Neural cell (in vitro differentiated cells): ENCODE measurements around a stretch of chr1.

DNA sequence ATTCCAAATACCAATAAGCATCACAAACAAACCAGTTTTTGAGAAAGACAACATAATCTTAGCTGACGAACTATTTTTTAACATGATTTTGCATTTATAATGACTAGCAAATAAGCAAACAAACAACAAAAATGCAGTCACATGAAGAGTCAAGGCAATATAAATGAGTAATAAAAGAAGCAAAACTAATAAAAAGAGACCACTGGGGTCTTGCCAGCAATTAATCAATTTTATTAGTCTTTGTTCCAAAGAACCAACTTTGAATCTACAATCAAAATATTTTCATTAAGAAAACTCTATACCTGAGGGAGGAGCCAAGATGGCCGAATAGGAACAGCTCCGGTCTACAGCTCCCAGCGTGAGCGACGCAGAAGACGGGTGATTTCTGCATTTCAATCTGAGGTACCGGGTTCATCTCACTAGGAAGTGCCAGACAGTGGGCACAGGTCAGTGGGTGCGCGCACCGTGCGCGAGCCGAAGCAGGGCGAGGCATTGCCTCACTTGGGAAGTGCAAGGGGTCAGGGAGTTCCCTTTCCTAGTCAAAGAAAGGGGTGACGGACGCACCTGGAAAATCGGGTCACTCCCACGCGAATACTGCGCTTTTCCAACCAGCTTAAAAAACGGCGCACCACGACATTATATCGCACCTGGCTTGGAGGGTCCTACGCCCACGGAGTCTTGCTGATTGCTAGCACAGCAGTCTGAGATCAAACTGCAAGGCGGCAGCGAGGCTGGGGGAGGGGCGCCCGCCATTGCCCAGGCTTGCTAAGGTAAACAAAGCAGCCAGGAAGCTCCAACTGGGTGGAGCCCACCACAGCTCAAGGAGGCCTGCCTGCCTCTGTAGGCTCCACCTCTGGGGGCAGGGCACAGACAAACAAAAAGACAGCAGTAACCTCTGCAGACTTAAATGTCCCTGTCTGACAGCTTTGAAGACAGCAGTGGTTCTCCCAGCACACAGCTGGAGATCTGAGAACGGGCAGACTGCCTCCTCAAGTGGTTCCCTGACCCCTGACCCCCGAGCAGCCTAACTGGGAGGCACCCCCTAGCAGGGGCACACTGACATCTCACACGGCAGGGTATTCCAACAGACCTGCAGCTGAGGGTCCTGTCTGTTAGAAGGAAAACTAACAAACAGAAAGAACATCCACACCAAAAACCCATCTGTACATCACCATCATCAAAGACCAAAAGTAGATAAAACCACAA lies 616.5 kb upstream of the NEGR1 start:
- RAMPAGE, long total RNA, result no peak

GRCh38 chr1:74728853-74729052 lies 4.1 kb downstream of the CRYZ start:
- RAMPAGE, long total RNA, result no peak

DNA sequence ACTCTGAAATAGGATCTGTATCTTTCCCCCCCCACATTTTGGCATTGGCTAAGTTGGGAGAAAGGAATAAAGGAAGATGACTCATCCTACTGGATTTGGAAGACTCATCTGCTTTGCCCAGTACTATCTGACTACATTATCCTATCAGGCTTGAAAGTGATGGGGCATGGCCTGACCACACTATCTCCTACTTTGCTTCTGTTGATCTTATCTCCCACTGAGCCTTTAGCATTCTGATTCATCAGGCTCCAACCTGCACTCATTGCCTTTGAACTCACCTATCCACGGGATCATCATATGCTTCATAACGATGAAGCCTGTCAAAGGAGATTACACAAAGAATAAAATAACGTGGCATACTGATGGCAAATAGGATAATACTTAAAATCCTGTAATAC lies 2.7 kb downstream of the CRYZ start:
- RAMPAGE, long total RNA, result no peak

- RAMPAGE, long total RNA, result no peak
These were observed 1.1 kb downstream of the MSH4 start for GRCh38 chr1:75797697-75798361.

GRCh38 chr1:76699672-76700126 lies 167.6 kb upstream of the ST6GALNAC5 start:
- RAMPAGE, long total RNA, result no peak

DNA sequence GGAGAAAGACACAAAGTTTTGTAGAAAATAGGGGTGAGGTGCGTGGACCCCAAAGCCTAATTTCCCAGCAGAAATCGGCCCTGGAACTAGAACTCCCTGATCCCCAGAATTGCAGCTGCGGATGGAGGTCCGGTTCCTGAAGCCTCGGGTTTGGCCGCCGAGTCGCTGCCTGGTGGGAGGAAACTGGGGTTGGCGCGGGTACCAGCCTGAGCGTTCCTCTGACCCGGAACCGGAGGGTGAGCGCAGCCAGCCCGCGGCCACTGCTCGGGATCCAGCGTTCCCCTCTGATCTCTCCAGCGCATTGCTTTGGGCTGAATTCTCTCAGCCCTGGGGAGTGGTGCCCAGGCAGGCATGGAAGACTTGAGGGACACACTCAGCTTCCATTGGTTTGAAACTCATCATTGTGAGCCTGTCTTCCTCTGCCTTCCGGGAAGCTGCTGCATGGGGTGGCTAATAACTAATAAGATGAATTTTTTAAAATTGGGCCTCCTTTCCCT lies 1.7 kb downstream of the ST6GALNAC5 start:
- RAMPAGE, long total RNA, result no peak

GRCh38 chr1:77084460-77084837 lies 134.8 kb downstream of the PIGK start:
- RAMPAGE, long total RNA, result no peak

DNA sequence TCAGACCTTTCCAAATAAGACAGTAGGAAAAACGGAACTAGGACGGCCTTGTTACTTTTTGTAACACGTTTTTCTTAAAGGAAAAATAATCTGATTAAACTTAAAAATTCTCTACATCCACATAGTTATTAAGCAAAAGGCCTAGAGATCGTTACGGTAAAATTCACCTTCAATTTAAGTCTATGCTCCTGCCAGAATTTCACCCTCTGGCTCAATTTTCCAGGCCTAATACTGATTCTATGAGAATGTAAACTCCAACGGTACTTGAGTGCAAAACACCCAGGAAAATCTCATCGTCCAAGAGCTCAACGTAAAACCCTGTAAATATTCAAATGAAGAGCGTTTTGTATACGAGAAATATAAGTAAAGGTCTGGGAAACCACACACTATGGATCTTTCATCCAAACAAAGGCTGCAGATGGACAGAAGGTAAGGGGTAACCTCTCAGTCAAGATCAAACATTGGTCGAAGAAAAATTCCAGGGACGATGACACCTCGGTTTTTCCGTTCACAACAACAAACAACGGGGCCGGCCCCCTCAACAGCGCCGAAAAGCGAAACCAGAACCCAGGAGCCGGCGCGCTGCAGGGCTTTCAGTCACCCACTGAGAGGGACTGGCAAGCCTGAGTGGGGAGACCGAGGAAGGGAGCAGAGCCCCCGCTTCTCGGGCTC lies 842 bp downstream of the USP33 start:
- RAMPAGE, long total RNA, result no peak

GRCh38 chr1:77832759-77833455 lies 53.5 kb downstream of the MIGA1 start:
- RAMPAGE, long total RNA, result no peak

GRCh38 chr1:77834543-77835420 lies 53.6 kb upstream of the NEXN start:
- RAMPAGE, long total RNA, result no peak

GRCh38 chr1:77960826-77961152 lies 18.1 kb downstream of the FUBP1 start:
- RAMPAGE, long total RNA, result no peak

DNA sequence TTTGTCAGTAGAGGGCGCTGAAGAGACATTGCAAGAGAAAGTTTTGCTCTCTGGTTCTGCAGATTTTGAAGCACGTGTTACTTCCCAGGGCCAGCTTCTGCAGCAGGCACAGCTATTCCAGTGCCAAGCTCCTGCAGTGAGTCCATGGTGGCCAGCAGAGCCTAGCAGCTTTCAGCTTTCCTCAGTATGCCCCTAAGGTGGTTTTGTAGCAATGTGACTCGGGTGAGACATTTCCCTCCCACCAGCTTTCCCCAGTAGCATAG lies 2.6 kb upstream of the IFI44L start:
- RAMPAGE, long total RNA, result no peak

GRCh38 chr1:79004720-79005209 lies 1.8 kb downstream of the ADGRL4 start:
- RAMPAGE, long total RNA, result no peak

GRCh38 chr1:81245448-81246034 lies 555.2 kb upstream of the ADGRL2 start:
- RAMPAGE, long total RNA, result no peak

DNA sequence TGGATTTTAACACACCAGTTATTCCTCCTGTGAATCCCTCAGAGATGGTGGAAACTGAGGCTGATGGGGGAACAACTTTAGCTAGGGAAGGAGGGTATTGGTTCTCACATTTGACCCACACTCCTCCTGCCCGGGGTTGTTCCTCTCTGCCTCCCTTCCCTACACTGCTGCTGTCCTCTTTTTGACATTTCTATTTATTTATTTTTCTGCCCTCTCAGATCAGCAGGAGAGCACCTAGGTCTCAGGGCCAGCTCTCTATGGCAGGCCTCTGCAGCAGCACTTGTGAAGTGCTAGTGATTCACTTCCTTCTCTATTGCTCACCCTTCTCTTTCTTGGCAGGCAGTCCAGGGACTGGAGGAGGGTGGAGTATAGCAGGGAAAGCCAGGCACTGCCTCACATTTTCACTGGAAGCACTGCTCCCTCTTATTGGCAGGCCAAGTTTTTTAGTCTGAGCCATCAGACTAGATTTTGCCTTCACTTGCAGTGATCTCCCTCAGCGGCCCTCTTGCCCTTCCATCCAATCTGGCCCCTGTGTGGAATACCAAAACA lies 847.8 kb downstream of the TTLL7 start:
- RAMPAGE, long total RNA, result no peak

GRCh38 chr1:83776053-83776554 lies 222.8 kb downstream of the TTLL7 start:
- RAMPAGE, long total RNA, result no peak

DNA sequence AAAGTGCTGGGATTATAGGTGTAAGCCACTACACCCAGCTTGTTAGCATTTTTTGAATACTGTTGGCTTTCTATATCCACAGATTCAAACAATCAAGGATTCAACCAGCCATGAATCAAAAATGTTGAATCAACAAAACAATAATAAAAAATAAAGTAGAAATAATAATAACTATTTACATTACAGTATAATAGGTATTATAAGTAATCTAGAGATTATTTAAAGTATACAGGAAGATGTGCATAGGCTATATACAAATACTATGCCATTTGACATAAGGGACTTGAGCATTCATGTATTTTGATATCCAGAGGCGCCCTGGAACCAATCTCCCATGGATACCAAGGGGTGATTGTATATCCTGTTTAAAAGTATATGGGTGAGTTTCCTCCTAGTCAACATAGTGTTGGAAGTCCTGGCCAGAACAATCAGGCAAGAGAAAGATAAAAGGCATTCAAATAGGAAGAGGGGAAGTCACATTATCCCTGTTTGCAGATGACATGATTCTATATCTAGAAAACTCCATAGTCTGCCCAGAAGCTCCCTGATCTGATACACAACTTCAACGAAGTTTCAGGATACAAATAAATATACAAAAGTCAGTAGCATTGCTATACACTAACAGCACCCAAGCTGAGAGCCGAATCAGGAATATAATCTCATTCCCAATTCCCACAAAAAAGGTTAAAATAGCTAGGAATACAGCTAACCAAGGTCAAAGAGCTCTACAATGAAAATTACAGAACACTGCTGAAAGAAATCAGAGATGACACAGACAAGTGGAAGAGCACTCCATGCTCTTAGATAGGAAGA lies 38.0 kb upstream of the PRKACB start:
- RAMPAGE, long total RNA, result no peak

DNA sequence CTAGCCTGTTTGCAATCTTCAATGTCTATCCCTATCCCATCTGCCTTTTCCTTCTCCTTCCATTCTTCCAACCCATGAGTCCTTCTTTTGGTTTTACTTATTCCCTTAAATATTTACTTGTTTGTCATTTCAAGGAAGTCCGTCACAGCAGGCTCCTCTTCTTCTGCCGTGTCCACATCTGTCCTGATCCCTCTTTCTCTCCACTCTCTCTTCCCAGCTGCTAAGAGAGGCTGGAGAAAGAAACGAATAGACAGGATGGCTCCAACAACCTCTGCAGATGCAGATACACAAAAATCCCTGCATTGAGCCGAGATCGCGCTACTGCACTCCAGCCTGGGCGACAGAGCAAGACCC lies 4.0 kb upstream of the SAMD13 start:
- RAMPAGE, long total RNA, result no peak

- RAMPAGE, long total RNA, result no peak
These were observed 2.1 kb upstream of the SAMD13 start for GRCh38 chr1:84299446-84299738.

DNA sequence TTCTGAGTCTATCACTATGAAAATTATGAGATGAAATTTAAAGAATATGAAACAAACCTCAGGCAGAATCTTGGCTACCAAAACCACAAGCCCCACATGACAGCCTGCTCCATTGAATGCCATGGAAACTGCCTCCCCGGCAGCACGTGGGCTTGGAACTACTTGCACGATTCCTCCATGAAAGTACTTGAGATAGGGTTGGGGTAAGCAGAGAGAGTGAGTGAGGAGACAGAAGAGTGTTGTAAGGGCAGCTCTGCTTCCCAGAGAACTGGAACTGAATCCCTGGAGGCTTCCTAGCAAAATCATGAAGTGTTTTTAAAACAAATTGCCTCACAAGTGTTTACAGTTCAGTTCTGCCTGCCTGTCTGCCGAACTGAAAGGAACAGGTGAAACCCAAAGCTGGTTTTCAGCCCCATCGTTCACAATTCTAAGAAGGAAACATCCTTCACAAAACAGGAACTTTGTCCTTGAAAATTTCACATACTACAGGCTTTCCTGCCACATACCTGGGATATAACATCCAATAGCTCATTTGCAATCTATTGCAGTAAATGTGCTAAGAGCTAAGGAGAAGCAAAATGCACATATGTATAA lies 35.2 kb upstream of the DNASE2B start:
- RAMPAGE, long total RNA, result no peak